Neural cell (in vitro differentiated cells): ENCODE results near the gene DHX15.

DNA sequence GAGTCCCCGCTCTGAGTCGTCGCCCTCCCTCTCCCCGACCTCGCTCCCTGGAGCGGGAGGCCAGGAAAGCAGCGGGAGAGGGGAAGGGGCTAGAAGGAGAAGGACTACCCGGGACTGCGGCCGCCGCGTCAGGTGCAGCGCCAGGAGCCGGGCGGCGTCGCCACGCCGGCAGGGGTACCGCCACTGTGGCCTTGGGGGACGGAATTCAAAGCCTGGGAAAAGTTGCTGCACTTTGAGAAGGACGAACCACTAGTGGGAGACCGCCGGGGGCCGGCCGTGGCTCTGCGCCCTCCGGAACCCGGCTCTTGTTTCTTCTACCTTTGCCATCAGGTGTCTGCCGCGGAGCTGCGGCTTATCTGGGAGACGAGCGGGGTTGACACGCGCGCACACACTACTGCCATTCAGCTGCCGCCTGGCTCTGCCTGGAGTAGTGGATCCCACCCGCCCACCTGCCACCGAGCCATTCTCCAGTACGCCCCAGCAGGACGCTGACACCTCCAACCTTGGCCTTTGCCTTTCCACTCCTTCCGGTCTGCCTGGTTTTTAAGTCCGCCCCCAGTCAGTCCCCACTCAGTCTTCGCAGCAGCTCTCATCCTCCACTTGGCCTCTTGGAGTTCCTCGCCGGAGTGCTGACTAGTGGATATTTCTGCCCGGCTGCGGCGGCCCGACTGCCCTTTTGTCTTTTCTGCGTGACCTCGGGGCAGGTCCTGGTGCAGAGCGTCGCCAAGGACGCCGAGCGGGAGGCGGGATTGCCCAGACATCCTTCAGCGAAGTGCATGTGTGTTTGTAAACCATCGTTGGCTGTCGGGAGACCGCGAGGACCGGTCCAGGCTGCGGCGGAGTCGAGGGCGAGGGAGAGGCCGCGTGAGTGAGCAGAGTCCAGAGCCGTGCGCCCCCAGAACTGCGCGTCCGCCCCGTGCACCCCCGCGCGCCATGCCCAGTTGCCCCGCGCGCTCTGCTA is 893 bp downstream of the SLIT2 start:
- RAMPAGE, long total RNA = no peak

DNA sequence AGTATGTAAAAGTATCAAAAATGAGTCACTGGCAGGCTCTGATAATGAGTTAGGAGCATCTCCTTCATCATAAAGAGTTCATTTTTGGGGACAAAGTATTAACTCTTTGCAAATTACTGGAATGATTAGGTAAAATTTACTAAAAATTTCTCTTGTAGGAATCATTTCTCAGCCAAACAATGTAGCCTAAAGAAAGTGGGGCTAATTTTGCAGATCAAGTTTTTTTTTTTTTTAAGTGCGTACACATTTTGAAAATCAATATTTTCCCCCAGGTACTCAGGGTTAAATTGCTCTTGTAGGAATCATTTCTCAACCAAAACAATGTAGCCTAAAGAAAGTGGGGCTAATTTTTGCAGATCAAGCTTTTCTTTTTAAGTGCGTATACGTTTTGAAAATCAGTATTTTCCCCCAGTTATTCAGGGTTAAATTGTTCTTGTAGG is 421.7 kb downstream of the PACRGL start:
- RAMPAGE, long total RNA = no peak

- RAMPAGE, long total RNA = no peak
Observed at GRCh38 chr4:22398640-22399440, 117.0 kb downstream of the ADGRA3 start.

GRCh38 chr4:22399441-22400089 is 116.3 kb downstream of the ADGRA3 start:
- RAMPAGE, long total RNA = no peak

GRCh38 chr4:22634497-22634989 is 118.7 kb upstream of the ADGRA3 start:
- RAMPAGE, long total RNA = no peak

- RAMPAGE, long total RNA = no peak
Observed at GRCh38 chr4:23020492-23020850, 504.6 kb upstream of the ADGRA3 start.

DNA sequence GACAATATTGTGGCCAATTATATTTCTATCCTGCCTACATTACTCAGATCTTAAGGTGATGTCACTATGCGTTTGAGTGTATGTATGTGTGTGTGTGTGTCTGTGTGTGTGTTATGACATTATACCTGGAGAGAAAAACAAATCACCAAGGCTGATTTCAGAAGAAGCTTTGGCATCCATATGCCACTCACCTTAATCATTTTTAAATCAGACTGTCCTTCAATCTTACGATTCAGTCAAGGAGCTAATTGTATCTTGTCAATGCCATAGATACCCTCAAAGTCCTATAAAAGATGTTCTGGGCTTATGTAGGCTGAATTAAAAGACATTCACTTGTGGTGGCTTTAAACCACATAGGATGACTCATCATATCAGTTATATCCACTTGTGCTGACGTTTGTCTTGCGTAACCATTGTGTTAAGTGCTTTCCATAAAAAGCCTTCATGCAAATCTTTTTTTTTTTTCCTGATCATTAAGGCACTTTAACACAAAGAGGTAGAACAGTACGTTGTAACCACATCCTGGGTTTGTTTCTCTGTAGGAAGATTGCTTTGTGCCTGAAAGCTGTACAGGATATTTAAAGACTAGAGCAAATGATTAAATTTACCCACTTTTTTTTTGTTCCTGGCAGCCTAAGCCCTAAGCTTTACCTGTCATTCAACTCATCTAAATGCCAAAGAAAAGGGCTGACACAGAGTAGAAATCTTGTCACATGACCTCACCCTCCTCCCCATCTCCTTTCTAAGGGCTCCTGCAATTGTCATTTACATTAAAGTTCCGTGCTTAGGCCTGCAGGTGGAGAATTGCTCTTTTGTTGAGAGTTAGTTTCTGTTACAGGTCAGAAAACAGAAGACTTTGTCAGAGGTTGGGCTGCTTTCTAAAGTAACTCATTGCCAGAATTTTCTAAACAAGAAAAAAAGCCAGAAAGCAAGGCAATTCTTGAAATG is 555.9 kb downstream of the PPARGC1A start:
- RAMPAGE, long total RNA = no peak

GRCh38 chr4:23762698-23763200 is 127.1 kb downstream of the PPARGC1A start:
- RAMPAGE, long total RNA = no peak

GRCh38 chr4:23876770-23877021 is 13.2 kb downstream of the PPARGC1A start:
- RAMPAGE, long total RNA = no peak

DNA sequence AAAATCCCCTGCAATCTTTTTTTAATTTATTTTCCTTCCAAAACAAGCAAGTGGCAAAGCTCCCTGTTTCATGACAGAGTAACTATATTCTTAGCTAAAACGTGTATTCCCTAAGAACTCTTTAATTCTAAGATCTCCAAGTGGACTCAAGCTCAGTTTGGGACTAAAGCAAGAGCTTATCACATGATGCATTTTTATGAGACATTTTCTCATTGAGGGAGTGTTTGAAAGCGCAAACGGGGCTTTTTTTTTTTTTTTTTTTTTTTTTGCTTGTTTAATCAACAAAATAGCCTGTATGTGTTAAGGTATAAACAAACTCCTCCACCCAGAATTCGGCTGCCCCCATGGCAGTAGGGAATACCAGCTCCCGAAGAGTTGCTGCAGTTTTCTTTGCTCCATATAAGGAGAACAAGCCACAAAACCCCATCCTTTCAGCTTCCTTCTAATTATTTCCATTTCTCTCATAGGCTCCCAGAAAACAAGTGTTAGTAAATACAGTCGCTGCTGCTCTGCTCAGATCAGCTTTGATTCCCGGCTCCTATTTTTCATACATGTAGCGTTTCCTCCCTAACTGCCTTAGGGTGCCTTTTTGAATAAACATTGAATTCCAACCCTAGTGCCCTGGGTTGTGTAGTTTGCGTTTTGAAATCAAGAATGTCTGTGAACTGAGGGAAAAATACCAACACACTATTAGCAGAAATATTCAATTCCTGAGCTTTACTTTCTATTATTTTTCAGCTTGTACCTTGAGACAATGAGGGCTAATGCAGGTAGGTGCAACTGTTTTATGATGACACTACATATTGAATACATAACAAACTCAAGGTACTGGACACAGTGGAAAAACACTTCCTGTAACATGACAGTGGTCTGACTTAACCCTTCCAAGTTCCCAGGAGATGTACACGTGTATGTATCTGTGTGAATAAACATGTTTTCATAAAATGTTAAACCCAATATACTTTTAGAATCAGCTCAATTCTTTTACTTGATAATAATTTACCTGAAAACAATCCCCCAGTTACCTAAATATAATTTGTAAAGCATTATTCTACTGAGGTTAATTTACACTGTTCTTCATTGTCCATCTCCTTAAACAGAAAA is 865 bp upstream of the PPARGC1A start:
- RAMPAGE, long total RNA = no peak

DNA sequence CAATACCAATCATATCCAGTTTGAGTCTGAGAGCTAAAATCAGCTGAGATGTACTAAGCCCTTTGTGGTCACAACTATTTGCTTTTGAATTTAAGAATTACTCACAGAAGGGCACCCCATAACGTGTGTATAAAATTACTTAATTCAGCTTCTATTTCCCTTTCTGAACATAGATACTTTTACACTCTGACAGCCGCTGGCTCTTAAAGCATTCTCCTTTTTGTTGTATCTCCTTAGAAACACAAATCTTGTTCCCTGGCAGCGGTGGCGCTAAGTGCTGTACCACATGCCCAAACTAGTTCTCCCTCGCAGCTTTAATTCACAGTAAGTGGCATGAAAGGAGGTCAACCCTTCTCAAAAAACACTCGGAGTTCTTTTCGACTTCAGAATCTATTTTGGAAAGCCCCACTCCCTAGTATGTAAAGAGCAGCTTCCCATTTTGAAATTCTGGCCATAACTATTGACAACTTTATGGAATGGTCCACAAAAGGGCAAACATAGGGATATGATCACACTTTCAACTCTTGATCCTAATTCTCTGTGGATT is 14.9 kb upstream of the PPARGC1A start:
- RAMPAGE, long total RNA = no peak

GRCh38 chr4:24055423-24056219 is 165.8 kb upstream of the PPARGC1A start:
- RAMPAGE, long total RNA = no peak

GRCh38 chr4:24521719-24522390 is 62.5 kb downstream of the DHX15 start:
- RAMPAGE, long total RNA = no peak

DNA sequence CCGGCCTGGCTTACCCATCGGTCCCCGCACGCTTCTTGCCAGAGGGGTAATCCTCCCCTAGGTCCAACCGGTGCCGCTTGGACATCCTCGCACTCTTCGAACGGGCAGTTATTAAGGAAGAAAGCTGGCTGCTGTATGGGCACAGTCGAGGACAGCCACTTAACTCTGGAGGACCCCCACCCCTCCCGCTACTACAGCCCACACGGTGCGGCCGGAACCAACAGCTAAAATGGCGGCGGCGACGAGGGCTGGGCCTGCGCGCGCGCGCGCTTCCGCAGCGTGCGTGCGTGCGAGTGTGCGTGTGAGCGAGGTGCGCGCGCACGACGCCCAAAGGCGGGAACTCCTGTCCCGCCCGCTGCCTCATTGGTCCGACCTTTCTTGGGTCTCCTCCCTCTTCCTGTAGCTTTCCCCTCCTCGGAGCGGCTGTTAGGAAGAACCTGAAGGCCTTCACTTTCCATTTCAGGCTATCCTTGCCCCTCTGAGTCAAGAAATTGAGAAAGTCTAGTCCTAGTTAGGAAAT is at the start of gene DHX15:
Gene DHX15 (minus strand): TSS at position 246 of the 520 bp plus-strand sequence.
- RAMPAGE, long total RNA = start-site peak on the minus strand centred at position 205 of the sequence, 92 bp wide, 13,073 and 9,737 reads in 2 replicates

DNA sequence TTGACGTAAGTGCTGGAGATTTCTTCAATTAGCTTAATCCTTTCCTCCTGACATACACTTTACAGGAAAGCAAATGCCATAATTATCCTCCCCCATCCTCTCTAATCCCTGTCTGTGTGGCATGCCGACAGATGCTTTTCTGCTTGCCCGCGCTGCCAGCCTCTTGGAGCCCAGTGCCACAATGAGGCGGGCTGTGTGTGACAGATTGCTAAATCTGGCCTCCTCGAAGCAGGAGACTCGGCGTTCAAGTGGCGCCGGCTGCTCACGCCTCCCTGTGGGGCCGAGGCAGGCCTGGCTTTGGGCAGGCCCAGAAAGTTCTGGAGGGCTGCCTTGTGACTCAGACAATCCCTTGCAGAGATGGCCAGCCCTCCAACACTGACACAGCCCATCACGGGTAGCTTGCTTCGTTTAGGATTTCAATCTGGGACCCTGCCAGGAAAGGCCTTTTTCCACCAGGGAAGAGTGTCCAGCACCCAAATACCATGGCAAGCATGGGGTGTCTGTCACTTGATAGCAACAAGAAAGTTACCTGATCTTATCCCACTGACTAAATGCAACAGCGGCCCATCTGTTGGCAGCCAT is 64.8 kb upstream of the SOD3 start:
- RAMPAGE, long total RNA = no peak

GRCh38 chr4:24990962-24991438 is 39.7 kb downstream of the LGI2 start:
- RAMPAGE, long total RNA = no peak

- RAMPAGE, long total RNA = no peak
Observed at GRCh38 chr4:25095679-25096377, 64.4 kb downstream of the SEPSECS start.

GRCh38 chr4:25331498-25331789 is 18.9 kb downstream of the ZCCHC4 start:
- RAMPAGE, long total RNA = no peak

DNA sequence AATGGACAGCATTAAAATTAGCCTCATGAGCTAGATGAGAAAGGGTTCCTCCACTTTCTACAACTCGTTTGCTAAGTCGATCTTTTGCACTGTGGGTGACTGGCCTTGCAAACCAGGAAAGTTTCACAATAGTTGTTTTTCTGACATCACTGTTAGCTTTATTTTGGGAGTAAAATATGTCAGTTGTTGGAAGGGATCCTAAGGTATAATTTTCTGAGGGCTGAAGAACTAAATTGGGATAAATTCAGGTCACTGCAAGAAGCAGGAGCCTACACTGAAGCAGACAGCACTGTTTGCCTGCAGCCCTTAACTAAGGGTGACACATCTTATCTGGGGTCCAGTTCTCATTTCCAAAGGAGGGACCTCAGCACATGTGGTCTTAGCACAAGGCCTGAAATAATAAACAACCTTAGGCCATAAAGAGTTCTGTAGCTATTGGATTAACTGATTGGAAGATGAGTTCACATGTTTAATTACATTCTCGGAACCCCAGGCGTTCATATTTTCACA is 29.2 kb downstream of the ANAPC4 start:
- RAMPAGE, long total RNA = no peak

- RAMPAGE, long total RNA = no peak
Observed at GRCh38 chr4:25653899-25654986, 1.4 kb upstream of the SLC34A2 start.